Non-pigmented ciliary epithelial cell (primary cell): ENCODE results near the genes STK39 and SP5.

DNA sequence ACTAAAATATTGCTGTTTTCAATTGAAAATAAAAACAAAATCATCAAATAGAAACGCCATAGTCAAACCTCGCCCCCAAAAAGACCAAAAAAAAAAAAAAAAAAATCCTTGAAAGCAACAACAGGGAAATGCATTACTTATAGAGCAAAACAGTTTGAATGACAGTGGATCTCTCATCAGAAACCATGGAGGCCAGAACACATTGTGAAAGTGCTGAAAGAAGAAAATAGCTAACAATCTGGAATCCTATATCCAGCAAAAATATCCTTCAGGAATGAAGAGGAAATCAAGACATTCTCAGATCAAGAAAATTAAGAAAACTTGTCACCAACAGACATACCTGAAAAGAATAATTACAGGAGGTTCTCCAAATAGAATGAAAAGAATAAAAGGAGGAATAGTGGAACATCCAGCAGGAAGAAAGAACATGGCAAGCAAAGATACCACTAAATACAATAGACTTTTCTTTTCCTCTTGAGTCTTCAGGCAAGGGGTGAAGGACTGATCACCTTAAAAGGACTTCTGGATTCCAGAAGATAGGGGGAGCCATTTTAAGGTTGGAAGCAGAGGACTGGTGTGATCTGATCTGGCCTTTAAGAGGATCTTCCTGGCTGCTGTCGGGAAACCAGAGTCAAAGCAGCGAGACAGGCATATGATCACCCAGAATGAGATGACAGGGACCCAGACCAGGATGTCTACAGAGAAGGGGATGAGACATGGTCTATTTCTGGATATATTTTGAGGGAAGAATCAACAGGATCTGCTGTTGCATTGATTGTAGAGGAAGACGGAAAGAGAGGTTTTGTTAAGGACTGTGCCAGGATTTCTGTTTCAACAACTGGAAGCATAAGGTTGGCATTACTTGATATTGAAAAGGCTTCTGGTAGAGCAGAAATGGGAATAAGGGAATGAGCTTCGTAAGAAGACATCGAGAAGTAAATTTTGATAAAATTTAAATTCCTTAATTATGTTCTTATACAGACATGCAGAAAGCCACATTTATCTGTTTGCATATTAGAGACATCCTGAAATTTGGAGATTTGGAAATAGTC lies 396.6 kb downstream of the B3GALT1 start:
- RRBS = no CpG with 5 or more reads among the region's 7 CpGs

DNA sequence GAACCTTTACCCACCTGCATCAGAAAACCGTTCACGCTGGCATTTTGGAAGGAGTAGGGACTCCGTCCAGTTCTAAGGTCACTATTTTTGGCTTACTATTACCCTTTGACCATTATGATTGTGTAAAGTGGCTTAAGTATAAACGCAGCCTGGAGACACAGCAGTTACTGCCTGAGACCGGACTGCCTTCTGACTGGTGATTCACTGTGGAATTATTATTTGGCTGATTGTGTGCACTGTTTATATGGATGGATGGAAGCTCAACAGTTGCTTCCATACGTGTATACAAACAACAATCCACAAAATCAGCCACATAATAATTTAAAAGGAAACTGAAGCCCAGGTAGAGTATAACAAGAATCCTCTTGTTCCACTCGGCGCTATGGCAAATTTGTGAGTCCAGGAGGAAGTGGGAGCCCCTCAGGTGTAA lies 472.2 kb downstream of the B3GALT1 start:
- RRBS = no CpG with 5 or more reads among the region's 8 CpGs

DNA sequence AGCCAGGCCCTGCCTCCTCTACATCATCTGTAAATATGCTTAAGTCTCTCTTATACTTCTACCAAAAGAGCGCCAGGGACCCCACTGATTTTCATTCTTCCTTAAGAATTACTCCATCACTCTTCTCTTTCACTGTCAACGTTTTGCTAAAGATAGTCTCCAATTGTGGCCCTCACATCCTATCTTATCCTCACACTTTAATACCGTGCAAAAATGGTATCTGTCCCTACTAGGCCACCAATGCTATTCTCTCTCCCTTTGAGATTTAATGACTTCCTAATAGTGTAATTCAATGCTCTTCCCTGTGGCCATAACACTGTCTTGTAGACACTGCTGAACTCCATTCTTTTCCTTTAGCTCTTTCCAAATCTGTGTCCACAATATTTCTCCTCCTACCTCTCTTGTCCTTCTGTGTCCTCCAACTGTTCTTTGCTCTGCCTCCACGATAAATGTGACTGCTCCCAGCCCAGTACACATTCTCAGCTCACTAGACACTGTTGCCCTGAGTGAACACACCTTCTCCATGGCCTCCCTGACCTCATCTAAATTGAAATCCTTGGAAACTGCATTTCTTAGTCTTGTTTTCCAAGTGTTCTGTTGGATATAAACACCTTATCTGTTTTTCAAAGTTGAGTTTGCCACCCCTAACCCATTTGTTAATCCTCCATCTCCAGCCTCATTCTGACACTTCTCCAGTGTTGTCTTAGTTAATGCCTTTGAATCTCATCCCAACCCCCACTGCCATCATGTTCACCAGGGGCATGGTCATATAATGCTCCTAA lies 165.0 kb downstream of the STK39 start:
- RRBS = no CpG with 5 or more reads among the region's 4 CpGs

GRCh38 chr2:168137515-168138814 lies 109.4 kb downstream of the STK39 start:
- RRBS = no CpG with 5 or more reads among the region's 8 CpGs

- RRBS = no CpG with 5 or more reads among the region's 8 CpGs
These were observed 56.6 kb downstream of the STK39 start for GRCh38 chr2:168190549-168191368.

- RRBS = no CpG with 5 or more reads among the region's 12 CpGs
These were observed 30.7 kb downstream of the STK39 start for GRCh38 chr2:168216531-168217187.

- RRBS = no CpG with 5 or more reads among the region's 5 CpGs
These were observed 6.5 kb downstream of the STK39 start for GRCh38 chr2:168240894-168241367.

DNA sequence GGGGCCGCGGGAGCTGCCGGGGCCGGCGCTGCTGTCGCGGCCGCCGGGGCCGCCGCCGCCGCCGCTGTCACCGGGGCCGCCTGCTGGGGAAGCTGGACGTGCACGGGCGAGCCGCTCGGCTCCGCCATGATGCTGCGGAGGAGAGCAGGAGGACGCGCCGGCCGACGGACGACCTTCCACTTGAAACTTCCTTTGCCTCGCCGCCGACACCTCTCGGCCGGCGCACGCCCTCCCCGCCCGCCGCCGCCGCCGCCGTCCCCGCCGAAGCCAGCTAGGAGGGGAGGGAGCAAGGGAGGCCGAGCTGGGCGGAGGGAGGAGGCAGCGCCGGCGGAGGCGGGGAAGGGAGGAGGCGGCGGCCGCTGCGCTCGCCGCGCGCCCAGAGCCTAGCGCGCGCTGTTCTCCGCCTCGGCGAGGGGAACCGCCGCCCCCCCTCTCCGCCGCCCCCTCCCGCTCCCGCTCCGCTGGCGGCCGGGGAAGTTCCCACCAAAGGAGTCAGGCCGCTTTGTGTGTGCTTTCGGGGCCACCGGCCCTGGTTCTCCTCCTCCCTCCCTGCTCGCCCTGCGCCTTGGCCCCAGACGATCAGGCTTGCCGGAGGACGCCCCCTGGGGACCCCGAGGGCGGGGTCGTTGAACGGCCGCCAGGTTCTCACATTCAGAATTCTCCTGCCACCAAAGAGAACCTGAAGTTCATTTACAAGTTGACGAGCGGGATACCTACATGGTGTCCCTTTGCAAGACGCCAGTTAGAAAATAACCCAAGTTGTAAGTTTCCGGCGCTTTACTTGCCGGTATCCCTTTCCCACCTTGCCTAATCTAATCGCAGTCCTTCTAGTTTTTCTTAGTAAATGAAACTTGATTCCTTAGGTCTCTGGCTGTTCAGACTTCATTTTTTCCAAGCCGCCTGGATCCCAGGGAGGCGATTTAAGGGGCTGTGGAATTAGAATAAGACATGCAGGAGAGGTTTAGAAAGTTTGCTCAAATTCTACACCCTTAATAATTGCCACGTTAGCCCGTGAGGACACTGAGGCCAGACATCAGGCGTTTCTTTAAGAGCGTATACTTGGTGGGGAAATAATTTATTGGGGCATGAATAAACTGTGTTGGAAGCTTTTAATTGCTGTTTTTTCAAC lies at the start of gene STK39:
TSS of gene STK39 (minus strand) at position 288 of the 1,129 bp plus-strand sequence.
- RRBS = 1% methylated on average over 23 of the region's 100 CpGs

GRCh38 chr2:168478062-168478709 lies 22.1 kb downstream of the CERS6 start:
- RRBS = no CpG with 5 or more reads among the region's 2 CpGs

DNA sequence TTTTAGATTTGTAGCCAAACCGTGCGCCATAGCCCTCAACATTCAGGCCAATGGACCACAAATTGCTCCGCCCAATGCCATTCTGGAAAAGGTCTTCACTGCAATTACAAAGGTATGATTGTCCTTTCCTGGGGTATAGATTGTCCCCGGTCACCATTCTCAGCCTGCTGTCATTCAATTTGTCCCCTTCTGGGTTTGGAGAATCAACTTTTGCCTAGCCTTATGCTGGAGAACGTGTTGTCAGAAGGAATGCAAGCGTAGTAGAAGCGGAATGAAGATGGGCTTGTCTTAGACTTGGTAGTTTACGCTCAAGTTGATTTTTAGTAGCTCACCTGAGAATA lies 91.5 kb downstream of the CERS6 start:
- RRBS = no CpG with 5 or more reads among the region's 8 CpGs

DNA sequence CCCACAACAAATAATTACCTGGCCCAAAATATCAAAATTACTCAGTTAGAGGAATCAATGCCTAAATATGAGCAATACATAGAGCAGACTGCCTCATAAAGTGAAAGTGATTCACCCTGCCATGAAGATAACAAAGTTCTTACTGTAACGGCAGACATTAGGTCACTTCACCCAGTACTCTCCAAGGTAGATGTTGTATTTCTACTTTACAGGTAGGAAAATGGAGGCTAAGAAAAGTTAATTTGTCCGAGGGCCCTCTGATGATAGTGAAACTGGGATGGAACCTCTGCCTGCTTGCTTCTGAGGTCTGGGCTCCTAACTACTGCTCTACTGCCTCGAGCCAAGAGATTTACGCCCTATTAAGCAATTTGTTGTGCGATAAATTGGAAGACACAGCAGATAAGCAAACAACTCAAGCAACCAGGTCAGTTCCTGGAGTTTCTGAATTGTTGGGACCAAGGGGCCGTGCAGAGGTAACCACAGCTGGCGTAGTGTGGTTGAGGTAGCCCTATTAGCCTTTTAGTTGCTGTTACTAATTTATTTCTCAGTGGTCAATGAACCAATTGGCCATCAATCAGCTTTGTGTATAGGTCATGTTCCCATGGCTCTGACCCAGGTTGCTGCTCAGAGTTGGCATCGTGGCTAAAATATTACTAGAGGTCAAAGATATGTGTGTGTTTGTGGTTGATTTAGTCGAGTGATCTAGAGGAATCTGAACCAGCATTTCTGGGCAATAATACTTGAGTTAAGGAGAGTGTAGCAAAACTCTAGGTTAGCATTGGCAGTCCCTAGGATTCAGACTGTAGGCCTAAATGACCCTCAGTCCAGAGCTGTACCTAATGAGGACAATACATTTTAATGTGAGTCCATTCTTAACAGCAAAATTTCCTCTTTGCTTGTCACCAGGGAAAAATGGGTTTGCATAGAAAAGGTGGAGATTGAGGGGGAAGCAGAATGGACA lies 5.0 kb downstream of the DHRS9 start:
- RRBS = no CpG with 5 or more reads among the region's 9 CpGs

- RRBS = no CpG with 5 or more reads among the region's 5 CpGs
These were observed 868 bp upstream of the BBS5 start for GRCh38 chr2:169478394-169478858.

DNA sequence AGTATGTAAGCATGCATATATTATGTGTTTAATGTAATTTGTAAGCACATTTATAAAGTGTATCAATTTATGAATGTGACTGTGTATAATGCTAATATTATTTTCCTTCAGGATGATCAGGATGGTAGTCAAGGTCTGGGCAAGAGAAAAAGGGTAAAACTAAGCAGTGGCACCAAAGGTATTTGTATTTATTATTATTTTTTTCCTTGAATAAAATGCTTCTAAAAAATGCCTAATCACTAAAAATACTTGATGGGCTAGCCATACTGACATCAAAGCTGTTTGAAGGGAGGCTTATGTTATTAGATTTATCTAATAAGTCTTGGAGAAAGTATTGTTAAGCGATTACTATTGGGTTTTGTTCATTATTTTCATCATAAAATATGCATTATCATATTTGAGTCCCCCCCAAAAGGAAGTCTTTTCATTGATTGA lies 63.8 kb downstream of the UBR3 start:
- RRBS = no CpG with 5 or more reads among the region's 1 CpG

DNA sequence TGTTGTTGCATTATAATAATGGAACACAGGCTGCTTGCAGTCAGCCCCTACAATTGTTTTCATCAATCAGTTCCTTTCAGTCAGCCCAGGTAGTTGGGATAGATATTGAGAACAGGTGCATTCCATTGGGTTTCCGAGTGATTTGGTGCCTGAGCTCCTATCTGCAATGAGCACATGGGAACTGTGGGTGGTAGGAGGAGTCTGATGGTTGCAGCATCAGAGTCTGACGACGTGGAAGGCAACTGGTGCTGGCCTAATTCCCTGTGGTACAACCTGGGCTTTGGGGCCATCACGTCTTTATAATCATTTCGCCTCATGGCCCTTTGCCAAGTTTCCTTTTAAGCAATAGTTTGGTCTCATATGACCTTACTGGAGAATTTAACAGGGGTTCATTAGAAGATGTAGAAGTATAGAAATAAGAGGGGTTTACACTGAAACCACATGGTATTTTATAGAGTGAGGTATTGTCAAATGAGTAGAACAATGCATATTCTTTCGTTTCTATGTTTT lies 252.4 kb upstream of the SP5 start:
- RRBS = no CpG with 5 or more reads among the region's 6 CpGs

DNA sequence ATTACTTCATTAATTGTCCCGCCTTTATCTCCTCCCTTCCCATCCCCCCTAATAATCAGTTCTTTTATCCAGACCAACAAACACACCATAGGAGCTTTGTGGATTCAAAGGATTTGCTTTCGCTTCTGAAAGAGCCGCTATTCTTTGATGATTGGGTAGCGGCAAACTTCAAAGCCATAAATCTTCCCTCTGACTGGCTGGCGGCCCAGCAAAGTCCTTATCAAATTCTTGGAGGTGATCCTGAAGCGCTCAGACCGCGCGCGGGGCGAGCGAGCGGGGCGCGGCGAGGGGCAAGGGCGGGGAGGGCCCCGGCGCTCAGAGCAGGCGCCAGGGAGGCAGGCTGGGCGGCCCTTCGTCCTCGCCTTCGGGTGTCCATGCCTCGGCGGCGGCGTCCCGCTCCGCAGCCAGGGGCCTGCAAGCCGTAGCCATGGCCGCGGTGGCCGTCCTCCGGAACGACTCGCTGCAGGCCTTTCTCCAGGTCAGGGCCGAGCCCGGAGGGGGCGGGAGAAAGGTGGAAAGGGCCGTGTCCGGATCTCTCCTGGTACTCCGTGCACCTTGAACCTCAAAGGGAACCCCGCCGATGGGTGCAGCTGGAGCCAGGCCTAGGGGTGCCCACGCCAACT lies at the start of gene SP5:
TSS of gene SP5 (plus strand) at position 252 of the 623 bp plus-strand sequence.
- RRBS = 5% methylated on average over 10 of the region's 46 CpGs

DNA sequence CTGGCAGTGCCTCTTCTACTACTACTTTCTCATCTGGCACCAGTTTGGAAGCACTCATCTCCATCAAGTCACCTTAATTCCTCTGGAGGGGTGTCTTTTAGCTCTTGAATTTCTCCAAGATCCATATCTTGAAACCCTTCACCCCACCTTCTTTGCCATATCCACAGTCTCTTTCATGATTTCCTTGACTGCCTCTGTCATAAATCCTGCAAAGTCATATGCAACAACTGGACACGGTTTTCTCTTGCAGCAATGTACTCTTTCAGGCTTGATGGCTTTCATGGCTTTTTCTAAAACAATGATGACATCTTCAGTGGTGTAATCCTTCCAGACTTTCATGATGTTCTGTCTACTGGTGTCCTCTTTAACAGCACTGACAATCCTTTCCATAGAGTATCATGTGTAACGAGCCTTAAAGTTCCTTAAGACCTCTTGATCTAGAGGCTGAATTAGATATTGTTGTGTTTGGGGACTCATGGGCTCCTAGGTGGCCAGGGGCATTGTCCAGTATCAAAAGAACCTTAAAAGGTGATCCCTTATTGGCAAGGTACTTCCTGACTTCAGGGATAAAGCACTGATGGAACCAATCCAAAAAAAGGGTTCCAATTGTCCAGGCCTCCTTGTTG lies 71.9 kb downstream of the GORASP2 start:
- RRBS = no CpG with 5 or more reads among the region's 2 CpGs

DNA sequence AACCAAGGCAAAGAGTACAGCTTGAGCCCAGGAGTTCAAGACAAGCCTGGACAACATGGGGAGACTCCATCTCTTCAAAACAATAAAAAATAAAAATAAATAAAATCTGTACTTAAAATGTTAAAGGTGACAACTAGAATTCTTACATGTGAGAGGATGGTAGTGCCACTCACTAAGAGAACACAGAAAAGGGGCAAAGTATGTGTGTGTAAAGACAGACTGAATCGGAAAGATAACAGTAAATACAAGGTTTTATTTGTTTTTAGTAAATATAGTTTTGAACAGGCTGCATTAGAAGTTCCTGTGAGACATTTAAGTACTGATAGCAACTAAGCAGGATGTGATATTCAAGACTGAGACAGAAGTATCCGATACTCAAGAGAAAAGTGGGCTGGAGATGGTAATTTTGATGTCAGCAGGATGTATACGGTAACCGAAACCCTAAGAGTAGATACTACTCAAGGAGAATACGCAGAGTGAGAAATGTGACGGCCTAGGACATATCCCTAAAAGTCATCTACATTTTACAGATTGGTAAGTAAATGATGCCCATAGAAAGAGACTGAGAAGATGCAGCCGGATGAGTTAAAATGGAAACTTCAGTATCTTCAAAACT lies 115.2 kb downstream of the GORASP2 start:
- RRBS = no CpG with 5 or more reads among the region's 7 CpGs

DNA sequence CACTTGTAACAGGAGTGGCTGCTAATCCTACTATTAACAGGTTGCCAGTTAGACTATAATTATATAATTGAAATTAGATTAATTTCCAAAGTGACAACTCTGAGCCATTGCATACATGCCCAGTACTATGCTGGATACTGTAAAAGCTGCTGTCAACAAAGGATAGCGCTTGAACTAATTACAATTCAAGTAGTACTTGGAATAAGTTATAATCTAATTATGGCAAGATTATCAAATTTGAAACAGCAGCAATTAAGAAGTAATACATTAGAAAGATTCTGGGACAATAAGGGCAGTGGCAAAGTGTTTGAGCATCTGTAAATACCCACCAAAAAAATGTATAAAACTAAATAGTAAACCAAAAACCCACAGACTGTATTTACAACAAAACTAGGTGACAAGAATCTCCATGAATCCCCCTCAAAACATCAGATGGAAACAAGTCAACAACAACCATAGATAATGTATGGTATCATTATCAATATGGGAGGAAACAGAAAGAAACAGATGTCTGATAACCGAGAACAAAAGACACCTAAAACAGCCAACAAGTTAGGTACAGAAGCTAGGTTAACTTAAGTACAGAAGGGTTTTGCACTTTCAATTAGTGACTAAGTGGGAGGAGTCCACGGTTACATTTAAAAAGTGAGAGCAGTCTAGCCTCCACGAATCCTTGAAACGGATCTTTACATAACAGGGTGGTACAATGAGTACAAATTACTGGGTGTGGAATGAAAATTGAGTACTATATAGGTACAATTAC lies 76.9 kb downstream of the TLK1 start:
- RRBS = no CpG with 5 or more reads among the region's 5 CpGs

- RRBS = no CpG with 5 or more reads among the region's 10 CpGs
These were observed 74.1 kb downstream of the TLK1 start for GRCh38 chr2:171086429-171087149.

GRCh38 chr2:171210749-171211387 lies 50.2 kb upstream of the TLK1 start:
- RRBS = no CpG with 5 or more reads among the region's 10 CpGs